Jejunum (tissue), 1 donor: Measurements from ENCODE around the genes MMD and TRIM25.

- PRO-cap: no peak
Measured at GRCh38 chr17:52828669-52829139, 670.2 kb upstream of the CA10 start.

DNA sequence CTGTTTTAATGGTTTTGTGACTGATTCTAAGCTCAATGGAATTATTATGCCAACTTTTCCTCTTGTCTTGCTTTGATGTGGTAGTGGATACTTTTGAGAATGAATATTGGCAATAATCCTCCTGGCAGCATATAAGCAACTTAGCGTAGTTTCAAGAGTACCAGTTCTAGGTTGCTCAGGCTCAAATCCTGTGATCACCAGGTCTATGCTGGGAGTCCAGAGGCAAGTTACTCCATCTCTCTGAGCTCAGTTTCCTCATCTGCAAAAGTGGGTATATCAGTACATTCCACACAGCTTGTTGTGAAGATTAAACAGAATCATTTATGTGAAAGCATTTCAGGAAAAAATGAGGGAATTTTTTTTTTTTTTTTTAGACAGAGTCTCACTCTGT lies 480.2 kb downstream of the KIF2B start:
- PRO-cap: no peak

GRCh38 chr17:54903344-54903797 lies 2.7 kb downstream of the TOM1L1 start:
- PRO-cap: unidirectional peak, minus-strand start at chr17:54903419

DNA sequence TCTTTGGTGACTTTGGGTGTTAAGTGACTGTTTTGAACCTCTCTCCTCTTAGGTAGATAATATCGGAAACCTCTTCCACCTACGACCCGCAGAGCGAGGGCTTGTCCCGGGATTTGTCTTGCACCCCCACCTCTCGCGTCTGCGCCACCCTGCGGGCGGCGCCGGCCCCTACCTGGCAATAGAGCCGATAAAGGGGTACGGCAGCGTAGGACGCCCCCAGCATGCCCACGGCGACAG lies 427 bp downstream of the COX11 start:
- PRO-cap: no peak

DNA sequence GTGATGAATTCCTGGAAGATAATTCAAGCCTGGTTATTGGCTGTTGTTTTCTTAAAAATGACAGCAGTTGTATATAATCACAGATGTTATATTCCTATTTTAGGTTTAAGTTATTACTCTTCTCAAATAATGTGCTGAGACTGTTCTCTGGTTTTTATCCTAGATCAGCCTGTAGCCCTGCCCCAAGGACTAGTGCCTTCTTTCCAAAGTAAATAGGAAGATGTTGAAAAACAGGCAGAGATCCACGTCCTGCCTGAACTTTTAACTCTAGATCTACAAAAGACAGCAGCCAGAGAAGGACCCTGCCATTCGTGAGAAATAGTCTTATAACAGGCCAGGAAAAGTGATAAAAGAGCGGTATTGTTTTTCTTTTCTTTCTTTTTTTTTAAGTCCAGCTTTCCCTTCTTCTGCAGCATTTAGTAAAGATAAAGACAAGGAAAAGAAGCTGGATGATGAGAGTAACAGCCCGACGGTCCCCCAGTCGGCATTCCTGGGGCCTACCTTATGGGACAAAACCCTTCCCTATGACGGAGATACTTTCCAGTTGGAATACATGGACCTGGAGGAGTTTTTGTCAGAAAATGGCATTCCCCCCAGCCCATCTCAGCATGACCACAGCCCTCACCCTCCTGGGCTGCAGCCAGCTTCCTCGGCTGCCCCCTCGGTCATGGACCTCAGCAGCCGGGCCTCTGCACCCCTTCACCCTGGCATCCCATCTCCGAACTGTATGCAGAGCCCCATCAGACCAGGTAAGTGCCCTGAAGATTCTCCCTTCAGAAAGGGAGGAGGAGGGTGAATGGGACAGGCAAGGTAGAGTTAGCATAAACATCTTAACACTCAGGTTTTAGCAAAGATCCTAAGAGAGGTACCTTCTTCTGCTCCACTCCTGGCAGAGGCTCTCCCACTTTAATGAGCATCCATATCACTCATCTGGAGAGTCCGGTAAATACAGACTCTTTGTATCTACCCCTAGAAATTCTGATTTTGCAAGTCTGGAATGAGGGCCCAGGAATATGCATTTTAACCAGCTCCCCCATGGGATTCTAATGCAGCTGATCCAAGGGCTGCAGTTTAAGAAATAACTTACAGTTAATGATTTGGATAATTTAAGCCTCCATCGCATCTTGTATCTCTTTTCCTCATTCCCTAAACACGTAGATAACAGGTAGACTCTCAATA lies 3.0 kb downstream of the HLF start:
- PRO-cap: no peak

DNA sequence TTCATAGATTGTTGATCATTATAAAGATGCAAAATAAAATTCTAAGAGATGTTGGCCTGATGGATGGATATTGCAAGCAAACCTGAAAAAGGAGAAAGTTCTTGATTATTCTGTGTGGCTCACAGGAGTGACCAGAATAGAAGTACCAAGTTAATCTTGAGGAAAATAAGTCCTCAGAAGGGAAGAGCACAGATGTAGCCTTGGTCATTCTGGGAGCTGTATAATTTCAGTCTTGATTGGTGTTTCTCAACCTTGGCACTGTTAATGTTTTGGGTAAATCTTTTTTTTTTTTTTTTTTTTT lies 5.6 kb downstream of the HLF start:
- PRO-cap: no peak

DNA sequence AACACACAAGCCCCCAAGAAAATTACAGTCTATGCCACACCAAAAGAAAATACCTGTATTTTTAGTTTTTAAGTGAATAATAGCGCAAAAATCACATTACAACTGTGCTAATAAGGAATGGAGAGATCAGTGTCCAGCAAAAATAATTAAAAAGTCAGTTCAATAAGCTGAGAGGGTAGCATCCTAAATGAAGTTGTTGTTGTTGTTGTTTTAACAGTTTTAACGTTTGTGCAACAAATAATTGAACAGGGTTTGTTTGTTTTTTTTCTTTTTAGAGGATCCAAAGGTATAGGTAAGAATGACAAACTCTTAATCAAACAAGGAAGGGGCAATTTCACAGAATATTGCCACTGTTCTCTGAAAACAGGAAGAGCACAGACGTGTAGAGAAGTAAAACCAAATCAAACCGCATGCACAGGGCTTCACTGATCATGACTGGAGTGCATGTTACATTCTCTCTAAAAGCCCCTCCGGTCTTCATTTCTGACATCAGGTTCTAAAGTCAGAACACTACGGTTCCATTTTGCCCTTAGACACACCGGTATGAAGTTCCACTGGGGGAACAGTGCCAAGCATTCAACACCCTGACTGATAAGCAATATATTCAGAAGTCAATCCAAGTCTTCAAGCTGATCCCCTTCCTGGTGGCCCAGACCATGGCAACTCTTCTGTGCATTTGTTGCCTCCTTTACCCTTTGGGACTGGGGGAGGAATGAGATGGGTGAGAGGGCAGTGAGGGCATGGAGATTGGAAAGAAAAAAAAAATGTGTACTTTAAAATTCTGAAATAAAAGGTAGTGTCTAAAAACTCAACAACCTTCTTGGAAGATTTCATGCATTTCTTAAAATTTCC lies 1.6 kb downstream of the MMD start:
- PRO-cap: unidirectional peak, plus-strand start at position 425 of the sequence

GRCh38 chr17:55421156-55422016 lies at the start of gene MMD:
Gene MMD, minus strand, starts transcription at chr17:55421835.
- PRO-cap: bidirectional peak, plus-strand start at chr17:55421568, minus-strand start at chr17:55421511; bidirectional peak, plus-strand start at chr17:55422195, minus-strand start at chr17:55421931

GRCh38 chr17:55530165-55530508 lies 108.5 kb upstream of the MMD start:
- PRO-cap: no peak

DNA sequence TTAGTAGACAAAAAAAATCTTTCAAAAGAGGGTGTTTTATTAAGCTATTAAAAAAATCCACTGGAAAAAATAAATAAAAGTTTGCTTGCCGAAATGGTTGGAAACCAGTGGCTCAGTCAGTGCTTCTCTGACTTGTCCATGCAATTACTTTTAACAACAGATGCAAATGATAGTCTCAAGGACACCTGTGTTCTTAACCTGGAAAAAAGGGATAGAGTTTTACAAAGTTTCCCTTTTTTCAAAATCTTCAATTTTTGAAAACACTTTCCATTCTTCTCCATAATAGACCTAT lies 216.4 kb downstream of the ANKFN1 start:
- PRO-cap: no peak

- PRO-cap: no peak
Measured at GRCh38 chr17:56822754-56823383, 10.9 kb downstream of the C17orf67 start.

DNA sequence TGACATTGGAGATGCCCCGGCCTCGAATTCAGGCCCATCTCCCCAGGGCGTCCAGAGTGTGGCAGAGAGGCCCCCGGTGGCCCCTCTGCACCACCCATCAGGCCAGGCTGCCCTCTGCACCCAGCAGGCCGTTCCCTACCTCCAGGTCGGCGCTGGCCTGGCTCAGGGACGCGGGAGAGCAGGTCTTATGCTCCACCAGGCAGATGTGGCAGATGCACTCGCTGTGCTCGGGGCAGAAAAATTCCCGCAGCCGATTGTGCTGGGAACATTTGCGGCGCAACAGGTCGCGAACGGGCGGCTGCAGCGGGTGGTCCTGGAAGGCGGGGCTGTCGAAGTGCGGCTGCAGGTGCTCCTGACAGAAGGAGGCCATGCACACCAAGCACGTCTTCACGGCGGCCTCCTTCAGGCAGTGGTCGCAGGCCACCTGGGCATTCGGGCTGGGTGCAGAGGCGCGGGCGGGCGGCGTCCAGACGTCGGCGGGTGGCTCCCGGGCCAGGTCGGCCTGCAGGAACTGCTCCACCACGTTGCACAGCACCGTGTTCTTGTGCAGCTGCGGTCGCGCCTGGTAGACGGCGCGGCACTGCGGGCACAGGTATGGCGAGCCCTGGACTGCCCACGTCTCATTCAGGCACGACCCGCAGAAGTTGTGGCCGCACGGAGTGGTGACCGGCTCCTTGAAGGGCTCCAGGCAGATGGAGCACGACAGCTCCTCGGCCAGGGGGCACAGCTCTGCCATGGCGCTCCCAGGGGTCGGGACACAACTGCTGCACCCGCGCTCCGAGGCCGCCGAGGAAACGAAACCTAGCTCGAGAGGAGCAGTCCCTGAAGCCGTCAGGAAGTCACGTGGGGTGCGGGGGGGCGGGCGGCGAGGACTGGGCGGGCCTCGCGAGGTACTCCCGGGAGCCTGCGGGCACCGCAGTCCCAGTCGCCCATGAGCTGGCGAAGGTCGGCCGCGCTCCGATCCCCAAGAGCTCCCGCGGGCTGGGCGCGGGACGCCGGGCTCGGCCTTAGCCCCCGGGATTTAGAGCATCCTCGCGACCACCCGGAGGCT lies at the start of gene TRIM25:
Gene TRIM25 (minus strand): TSS at position 797 of the 1,051 bp plus-strand sequence.
- PRO-cap: bidirectional peak, plus-strand start at position 431 of the sequence, minus-strand start at position 480 of the sequence; bidirectional peak, plus-strand start at position 924 of the sequence, minus-strand start at position 796 of the sequence

GRCh38 chr17:57004842-57005611 lies 27.1 kb downstream of the SCPEP1 start:
- PRO-cap: no peak

GRCh38 chr17:57260155-57261081 lies 4.1 kb downstream of the MSI2 start:
- PRO-cap: no peak

GRCh38 chr17:57262147-57262853 lies 6.0 kb downstream of the MSI2 start:
- PRO-cap: no peak

DNA sequence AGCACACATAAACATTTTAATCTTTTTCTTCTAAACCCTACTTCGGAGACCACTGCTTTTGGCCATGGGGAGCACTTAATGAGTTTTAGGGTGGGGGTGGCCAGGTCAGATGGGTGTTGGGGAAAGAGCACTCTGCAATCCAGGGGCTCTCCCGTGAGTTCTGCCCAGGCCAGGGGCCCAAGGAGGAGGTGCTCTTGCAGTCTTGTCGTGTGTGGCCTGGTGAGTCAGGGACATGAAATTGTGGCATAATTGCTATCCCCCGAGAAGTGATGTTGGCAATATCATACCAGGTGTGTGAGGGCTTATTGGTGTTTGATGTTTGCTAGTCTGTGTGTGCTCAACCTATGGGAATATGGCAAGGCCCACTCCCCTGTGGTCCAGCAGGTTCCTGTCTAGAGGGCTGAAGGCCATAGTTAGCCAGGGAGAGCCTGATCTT lies 24.5 kb downstream of the MSI2 start:
- PRO-cap: no peak

DNA sequence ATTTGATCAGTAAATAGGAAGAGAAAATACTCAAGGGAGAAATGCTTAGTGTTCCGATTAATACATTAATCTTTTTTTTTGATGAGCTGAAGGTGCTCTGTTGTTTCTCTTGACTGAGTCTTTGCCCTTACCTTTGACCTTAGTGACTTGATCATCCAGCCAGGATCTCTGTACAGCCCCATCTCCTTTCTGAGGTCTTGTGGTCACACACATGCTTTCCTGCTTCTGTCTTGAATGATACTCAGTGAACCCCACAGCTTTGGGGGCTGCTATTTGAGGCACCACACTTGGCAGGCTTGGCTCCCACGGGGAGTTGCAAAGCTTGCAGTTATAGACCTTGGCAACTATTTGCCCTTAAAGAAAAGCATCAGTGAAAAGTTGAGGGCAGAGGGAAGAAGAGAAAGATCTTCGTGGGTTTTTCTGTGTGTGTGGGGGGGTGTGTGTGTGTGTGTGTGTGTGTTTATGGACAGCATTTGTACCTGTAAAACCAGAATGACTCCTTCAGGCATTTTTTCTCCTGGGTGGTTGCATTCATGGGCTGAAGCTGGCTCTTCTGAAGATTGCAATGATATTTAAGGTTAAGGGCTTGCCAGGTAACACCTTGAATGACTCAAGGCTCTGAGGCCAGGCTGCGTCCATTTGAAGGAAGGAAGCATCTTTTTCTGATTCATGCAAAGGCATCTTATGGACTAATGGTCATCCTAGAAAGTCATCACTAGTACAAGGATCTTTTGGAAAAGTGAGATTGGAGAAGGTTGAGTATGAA lies 101.6 kb downstream of the MSI2 start:
- PRO-cap: no peak

GRCh38 chr17:57372081-57372456 lies 115.7 kb downstream of the MSI2 start:
- PRO-cap: no peak

DNA sequence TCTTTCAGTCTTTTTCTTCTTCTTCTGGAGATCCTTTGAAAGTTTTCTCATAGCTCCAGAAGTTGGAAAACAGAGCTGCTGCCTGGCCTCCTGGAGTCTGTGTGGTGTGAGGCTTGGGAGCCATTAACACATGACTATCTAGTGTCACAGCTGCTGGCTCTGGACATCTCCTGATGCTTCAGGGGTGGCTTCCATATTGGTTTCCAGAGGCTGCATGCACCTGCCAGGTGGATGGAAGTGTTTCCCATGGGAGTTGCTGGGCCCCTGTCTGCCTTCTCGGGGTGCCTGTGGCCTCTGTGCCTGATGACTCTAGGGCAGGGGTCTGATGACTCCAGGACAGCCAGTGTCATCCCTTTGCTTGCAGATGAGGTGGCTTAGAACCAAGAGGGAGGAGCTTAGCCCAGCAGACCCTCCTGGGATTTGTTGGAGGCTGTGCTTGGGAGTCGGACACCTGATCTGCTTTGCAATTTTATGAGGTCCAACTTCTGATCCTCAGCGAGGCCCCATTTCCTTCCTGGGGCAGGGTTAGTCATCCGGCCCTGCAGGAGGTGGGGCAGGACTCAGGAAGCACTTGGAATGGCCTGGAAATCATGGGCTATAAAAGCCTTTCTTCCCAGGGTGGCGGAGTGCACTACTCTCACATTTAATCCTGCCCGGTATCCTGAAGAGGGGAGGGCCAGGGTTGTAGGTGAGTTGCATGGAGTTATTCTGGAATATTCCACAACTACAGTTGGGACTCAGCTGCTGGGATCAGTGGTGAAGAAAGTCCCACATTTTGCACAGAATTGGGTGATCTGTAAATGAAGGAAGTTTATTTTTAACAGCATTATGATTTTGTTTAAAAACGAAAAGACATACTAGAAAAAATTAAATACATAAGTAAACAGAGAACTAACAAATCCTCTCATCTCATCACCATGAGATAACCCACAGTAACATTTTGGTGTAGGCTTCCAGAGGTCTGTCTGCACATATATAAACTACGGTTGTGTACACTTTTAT lies 168.5 kb downstream of the MSI2 start:
- PRO-cap: no peak

DNA sequence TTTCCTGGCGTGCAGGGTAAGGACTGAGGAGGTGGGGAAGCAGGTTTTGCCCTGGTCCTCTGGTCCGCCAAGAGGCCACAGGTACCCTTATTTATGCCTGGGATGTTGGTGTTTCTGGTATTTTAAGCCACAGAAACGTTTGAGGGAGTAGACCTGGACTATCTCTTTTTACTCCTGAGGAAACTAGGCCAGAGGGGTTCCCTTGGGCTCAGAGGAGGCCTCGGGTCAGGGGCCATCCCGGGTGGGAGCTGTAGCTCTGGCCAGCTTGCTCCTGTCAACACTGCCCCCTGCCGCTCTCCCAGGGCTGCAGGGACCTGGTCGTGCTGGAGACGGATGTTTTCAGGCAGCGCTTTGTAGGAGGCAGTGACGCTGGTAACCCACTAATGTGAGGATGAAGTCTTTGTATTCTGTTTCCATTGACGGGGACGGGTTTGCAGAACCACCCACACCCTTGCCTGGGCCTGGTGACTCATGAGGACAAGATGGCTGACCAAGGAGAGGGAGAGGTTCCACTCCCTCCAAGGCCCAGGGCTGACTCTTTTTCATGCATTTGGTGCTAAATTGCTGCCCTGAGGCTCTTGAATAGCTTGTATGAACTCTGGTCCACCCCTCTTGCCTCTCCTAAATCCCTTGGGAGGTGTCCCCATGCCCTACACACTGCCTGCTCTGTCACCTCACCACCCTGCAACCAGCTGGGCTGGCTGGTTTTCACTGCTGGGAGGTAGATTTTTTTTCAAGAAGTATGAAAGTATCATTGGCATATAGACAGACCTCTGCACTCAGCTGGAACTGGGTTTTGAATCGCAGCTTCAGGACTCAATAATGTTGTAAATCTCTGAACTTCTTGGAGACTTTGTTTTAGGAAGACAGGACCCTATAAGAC lies 184.6 kb downstream of the MSI2 start:
- PRO-cap: no peak